ENCODE results near the gene PYROXD2.

DNA sequence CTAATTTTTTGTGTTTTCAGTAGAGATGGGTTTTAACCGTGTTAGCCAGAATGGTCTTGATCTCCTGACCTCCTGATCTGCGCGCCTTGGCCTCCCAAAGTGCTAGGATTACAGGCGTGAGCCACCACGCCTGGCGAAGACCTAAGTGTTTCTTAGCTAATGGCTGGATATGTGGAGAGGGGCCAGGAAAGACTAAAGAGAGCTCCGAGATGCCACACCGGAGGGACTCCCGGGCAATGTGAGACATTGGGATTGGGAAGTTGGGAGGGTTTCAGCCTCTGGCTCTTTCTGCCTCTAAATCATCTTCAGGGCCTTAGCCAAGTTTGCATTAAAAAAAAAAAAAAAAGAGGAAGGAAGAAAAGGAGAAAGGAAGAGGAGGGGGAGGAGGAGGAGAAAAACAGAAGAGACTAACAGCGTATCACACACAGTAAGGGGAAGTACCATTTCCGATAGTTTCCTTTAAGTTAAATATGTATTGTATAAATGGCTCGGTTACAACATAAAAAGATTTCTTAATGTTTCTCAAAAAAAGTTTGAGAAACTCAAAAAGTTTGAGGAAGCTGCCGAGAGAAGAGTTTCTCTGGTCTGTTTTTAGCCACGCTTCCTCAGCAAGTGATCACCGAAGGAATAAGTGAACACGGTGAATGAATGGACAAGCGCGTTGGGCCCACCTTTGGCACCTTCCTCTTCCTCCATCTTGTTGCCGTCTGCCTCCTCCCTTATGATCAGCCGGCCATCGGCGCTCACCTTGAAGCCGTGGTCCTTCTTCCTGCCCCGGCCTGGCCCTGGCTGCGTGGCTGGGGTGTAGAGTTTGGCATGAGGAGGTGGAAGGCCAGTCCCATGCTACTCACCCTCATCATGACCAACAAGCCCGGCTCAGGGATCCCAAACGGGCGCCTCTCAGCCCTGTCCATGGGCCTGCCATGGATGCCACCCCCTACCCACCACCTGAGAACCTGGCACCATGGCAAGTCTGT lies 31.2 kb upstream of the FRAT2 start:
- PRO-cap, 2 experiments: no peak in any of the 2 experiments

DNA sequence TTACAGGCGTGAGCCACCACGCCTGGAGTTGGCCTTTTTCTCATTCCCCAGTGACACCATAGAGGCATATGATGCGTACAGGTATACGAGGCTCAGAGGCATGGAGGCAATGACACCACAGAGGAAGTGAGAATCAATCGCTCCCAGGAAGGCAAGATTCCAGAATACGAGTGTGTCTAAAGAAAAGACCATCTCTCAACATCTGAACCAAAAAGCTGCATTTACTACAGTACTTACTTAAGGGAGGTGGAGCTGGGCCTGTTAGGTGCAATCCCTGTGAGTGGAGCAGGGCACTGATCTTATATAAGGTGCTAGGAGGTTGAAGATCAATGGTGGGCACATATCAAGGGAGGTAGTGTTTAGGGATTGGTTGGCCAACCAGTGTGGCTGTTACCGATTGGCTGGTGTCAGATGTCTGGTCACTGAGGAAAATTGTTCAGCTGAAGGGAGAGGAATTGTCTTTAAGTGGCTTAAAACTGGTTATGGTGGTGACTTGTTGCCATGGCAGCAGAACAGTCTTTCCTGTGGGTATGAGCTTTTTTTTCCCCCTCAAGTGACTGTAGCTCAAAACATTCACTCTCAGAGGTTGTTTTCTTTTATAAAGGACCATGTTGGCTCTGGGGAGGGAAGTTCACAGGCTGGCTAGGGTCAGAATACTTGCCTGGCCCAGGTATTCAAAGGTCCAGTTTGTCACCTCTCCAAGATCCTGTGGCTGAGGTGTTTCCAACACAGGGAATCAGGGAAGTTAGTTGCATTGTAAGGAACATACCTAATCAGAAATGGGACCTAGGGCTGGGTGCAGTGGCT lies 12.1 kb upstream of the PGAM1 start:
- PRO-cap, 2 experiments: no peak in any of the 2 experiments

- PRO-cap, 2 experiments: no peak in any of the 2 experiments
These were observed 297 bp downstream of the ZDHHC16 start for GRCh38 chr10:97446303-97446641.

DNA sequence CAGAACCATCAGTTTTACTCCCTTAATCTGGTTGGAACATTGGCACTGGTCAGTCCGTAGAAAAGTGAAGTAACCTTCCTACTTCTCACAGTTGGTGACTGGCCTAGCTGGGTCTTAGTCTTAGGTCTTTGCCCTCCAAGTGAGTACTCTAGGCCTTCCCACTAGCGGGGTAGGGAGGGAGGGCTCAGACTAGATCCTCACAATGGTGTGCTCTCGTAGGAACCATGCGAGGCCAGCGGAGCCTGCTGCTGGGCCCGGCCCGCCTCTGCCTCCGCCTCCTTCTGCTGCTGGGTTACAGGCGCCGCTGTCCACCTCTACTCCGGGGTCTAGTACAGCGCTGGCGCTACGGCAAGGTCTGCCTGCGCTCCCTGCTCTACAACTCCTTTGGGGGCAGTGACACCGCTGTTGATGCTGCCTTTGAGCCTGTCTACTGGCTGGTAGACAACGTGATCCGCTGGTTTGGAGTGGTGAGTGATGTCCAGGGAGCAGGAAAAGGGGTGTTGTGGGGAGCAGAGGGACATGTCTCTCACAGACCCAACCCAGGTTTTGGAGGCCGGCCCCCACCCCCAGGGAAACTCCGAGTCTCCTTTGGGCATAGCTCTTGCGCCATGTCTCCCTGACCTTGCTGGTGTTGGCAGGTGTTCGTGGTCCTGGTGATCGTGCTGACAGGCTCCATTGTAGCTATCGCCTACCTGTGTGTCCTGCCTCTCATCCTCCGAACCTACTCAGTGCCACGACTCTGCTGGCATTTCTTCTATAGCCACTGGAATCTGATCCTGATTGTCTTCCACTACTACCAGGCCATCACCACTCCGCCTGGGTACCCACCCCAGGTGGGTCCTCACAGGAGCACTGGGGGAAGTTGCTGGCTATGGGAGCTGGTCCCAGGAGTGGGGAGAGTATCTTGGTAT lies 5.7 kb downstream of the ZDHHC16 start:
- PRO-cap, 2 experiments: no peak in any of the 2 experiments

- PRO-cap, 2 experiments: no peak in any of the 2 experiments
These were observed 22.4 kb downstream of the AVPI1 start for GRCh38 chr10:97664558-97665203.

DNA sequence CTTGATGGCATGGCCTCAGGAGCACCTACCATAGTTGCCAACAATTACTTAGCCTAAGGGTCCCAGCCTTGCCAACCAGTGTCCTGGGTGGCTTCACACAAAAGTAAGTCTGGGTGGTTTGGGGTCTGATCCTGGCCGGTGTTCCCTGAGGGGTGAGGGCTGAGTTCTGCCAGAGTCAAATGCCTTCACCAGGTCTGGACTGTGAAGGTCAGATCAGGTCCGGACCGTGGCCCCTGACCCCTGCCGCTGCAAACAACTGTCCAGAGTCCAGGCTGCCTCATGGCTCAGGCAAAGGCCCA lies 6.3 kb upstream of the MARVELD1 start:
- PRO-cap, 2 experiments: no peak in any of the 2 experiments

DNA sequence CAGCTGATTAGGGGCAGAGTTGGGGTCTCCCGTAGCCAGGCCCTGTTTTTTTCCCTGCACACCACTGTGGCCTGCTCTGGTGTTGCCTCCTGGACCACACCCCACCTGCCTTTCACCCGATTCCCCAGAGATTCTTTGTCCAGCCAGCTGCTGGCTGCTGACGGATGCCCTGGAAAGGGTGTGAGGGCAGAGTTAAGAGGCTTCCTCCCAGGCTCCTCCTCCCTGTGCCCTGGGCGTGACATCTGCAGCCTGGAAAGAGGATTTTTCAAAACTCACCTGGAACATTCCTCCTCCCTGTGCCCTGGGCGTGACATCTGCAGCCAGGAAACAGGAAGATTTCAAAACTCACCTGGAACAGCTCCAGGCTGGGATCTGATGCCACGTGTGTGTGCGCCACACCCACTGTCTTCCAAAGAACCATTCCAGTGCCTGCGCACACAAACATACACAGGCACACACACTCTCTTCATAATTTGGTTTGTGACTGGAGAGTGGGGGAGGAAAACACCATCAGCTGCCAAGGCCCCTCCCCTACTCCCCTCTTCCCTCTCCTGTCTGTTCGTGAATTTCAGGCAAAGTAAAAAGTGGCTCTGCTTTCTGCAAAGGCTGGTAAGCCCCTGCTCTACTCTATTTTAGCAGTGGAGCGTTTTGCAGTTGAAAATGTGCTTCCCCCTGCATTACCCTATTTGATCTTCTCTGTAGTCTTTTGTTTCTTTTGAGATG lies 5.2 kb downstream of the MARVELD1 start:
- PRO-cap, 2 experiments: peak in 2 of 2 experiments; most common minus-strand start position 170 of the sequence (in 1)

DNA sequence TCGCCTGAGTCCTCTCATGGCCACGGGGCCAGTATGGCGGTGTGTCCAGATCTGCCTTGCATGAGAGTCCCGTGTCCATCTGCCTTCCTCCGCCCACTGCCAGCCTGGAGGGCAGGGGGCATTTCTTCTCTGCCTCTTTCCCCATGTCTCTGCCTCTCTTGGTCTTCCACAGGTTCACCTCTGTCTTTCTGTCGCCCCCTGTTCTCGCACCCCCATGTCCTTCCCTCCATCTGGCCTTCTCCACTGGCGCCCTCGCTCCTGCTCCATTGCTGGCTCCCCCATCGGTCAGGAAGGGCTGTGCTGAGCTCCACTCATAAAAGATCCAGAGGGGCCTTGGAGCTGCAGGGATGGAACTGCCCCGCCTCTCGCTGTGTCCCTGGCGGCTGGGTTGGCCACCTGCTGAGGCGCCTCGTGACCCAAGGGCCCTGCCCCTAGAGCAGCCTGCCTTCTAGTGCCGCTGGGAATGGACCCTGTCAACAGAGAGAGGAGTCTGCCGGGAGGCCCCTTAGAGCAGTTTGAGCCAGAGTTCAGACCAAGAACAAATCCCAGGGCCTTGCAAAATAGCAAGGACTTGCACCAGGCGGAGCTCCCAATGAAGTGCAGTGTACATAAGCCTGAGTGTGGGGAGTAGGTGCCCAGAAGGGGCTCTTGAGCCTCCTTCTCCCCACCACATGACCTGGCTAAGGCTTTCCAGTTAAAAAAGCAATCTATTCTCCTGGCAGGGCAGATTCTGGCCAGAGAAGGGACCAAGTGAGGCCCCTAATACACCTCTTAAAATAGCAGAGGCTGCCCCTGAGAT lies 42.0 kb downstream of the GOLGA7B start:
- PRO-cap, 2 experiments: no peak in any of the 2 experiments

- PRO-cap, 2 experiments: peak in 2 of 2 experiments; most common plus-strand start chr10:98134900 (in 2)
These were observed 438 bp downstream of the R3HCC1L start for GRCh38 chr10:98134722-98135467.

DNA sequence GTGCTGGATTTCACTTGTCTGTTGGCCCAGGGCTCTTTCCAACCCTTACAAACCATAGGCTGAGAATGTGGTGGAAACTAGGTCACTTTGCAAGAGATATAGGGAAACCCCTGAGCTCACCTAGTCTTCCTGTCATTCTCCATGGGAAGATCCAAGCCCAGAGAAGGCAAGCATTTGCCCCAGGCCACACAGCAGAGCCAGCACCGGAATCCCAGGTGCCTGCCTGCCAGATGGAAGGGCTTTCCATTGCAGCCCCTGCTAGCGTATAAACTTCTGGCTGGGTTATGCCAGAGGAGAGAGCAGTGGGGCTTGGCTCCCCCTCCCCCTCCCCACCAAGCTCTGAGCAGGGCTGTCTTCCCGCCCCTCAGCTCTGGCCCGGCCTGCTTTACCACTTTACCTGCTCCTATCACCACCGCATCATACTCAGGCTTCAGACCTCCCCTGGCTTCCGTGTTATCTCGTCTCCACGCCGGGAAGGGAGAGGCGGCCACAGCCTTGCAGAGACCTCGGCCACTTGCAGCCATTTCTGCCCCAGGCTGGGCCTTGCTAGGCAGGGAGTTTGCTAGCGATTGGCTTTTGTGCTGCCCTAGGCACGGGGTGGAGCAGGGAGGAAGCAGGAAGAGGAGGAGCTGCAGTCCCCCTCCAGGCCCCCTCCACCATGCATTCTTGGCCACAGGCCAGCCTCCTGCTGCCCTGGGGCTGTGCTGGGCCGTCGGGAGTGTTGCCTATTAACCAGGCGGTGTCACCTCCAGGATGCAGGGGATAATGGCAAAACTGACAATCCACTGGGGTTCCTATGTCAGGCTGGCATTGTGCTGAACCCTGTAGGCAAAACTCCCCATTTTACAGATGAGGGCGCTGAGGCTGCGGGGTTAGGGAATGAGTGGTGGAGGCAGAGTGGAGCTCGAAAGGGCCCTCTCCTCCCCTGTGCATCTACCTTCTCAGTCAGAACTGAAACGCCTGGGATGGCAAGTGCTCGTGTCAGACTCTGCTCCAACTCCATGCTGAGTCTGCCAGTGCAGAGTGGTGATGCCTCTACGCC lies at the start of gene PYROXD2:
Gene PYROXD2, minus strand, starts transcription at position 571 of the 1,042 bp plus-strand sequence.
- PRO-cap, 2 experiments: no peak in any of the 2 experiments

DNA sequence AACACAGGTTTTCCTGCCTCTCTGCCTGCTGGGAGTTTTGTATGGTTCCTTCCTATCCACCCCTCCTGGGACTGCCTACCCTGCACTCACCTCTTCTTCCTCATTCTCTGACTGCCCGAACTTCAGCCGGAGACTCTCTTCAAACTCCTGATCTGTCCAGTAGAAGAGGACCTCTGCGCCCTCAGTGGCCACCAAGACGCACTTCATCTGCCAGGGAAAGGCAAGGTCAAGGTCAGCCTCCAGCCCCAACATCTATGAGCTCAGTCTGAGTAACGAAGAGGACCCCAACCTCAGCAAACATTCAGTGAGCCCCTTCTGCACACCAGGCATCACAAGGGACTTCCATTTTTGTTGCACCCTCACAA lies 3.7 kb downstream of the HPS1 start:
- PRO-cap, 2 experiments: no peak in any of the 2 experiments

DNA sequence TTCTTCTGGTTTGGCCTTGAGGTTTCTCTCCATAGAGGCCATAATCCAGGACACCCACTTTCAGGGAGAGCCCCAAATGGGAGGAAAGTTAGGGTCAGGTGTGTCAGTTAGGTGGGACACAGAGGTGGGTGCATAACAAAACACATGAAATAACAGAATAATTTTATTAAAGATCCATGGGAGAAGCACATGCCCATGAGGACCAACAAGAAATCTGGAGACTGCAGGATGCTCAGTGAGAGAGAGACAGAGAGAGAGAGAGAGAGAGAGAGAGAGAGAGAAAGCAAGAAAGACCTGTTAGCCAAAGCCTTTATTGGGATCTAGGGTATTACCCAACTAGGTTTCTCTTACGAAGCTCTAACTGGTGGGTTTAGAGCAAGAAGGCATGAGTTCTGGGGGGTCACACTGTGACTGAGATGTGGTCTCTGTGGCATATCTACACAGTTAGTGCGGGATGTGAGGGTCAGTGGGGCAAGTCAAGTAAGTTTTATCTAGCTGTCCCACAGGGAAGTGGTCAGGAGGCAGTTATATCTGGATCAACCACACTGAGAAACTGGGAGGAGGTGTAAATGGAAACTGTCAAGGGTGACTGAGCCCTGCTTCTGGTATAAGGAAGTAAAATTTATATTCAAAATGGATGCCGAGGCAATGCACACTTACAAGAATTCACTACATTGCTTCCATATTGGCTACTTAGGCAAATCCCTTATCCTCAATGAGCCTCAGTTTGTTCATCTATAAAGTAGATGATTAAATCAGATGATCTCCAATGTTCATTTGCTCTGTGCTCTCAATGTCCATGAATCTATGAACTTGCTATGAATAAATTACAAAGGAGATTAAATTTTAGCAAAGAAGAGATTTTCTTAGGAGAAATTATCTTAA lies 331.5 kb upstream of the HPS1 start:
- PRO-cap, 2 experiments: no peak in any of the 2 experiments

DNA sequence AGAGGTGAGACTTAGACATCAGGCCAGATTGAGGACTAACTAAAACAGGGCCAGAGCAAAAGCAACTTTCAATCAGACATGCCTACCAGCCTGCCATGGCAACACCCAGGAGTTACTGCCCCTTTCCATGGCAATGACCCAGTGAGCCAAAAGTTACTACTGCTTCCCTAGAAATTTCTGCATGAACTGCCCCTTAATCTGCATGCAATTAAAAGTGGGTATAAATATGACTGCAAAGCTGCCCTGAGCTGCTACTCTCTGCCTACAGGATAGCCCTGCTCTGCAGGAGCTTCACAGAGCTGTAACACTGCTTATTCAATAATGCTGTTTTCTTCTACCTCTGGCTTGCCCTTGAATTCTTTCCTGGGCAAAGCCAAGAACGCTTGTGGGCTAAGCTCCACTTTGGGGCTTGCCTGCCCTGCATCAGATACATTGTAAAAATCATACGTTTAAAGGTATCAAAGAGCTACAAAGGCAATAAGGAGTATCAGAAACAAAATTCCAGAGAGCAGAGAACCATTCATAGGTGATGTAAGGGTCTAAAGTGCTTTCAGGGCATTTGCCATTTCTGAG lies 24.9 kb upstream of the CNNM1 start:
- PRO-cap, 2 experiments: no peak in any of the 2 experiments

GRCh38 chr10:99430778-99431750 lies 640 bp upstream of the GOT1 start:
- PRO-cap, 2 experiments: peak in 2 of 2 experiments; most common plus-strand start chr10:99430936 (in 2); most common minus-strand start chr10:99431420 (in 2)

DNA sequence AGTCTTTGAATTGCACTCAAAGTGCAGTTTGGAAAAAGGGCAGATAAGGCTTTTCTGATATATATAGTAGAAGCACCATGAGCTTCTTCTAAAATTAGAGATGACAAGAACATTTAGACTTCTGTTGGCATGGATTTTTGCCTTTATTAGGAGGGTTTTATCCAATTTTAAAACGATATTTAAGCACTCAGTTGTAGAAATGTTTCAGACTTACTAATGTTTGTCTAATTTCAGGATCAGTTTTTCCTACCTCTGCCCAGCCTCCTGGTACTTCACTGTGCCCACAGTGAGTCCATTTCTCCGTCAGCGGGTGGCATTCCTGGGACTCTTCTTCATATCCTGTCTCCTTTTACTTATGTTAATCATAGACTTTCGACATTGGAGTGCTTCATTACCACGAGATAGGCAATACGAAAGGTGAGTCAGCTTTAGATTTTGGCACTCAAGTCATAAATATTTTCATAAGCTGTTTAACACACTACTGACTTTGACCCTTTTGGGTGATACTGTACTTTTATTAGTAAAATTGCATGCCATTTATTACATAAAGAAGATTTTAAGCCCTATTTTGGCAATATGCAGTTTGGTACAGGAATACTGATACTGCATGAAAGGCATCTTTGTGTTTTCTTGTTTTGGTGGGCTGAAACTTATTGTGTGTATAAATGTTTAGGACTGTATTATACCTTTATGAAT lies 2.1 kb downstream of the ENTPD7 start:
- PRO-cap, 2 experiments: no peak in any of the 2 experiments

GRCh38 chr10:99776059-99776310 lies 6.5 kb upstream of the ABCC2 start:
- PRO-cap, 2 experiments: no peak in any of the 2 experiments

DNA sequence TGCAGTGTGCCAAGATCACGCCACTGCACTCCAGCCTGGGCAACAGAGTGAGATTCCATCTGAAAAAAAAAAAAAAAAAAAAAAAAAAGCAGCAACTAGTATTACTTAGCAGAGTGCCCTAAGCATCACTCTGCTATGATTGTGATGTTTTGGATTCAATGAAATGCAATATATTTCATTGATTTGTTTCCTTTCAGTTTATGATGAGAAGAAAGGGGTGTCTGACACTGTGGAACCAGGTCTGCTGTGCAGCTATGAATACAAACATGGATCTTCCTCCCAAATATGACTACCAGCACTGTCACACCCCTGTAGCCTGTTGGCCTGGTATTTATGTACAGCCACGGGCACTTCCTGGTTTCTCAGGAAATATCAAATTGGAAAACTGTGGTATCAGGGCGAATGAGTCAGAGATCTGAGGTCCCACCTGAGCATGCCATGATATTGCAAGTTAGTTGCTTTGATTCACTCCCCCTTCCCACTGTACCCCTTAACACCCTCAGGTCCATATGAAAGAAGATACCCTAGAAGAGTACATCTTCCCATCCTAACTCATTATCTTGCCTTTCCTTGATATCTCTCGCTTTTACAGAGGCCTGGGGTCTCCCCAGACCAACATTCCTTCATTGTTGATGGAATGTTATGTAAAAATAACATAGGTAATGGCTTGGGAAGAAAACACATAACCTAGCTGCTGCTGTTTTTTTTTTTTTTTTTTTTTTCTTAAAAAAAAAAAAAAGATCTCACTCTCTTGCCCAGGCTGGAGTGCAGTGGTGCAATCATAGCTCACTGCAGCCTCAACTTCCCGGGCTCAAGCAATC lies 87.7 kb downstream of the DNMBP start:
- PRO-cap, 2 experiments: no peak in any of the 2 experiments

DNA sequence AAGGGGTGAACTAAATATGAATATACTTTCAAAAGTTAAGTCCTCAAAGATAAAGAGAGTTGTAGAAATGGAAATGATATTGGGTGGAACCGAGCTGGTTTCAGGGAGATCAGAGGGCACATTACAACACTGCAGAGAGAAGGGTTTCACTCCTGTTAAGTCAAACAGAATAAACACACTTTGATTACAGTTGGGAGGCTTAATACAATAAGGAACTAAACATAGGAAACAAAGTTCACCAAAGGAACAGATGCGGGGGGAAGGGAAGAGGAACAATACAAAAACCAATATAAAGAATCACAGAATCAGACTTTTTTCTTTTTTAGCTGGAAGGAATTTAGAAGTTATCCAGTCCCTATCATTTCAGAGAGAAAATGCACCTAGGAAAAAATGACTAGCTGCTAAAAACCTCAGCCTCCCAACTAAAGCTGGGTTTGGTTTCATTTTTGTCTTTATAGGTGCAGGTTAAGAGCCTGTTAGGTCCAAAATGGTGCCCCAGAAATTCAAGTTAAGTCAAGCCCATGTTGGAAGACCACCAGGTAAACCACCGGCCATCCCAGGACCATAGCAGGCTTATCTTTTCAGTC lies 82.0 kb downstream of the DNMBP start:
- PRO-cap, 2 experiments: peak in 1 of 2 experiments; most common plus-strand start position 249 of the sequence (in 1); most common minus-strand start position 121 of the sequence (in 1)

DNA sequence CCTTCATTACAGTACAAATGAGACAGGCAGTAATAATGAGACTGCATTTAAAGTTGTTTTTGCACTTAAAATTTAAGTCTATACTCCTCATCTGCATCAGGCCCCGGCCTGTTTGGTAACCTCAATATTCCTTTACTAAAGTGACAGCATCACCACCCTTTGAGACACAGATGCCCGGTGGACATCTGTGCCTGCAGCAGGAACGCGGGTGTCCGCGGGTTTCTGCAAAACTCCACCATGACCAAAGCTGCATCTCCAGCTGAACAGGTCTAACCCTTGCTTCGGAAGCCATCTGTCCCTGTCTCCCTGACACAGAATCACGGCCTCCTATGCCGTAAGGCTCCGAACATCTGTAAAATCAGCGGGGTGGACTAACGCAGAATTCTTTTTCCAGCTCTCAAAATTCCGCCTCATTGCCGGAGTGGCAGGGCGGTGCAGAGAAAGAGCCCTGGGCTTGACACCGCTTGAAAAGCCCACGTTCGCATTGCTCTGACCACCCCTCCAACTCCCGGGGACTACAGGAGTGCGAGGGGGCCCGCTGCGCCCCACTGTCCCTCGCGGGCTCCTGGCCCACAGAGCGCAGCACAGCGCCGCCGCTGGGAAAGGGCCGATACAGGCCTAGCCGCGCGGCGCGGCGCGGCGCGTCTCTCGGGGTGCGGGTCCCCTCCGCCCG lies 515 bp downstream of the DNMBP start:
- PRO-cap, 2 experiments: peak in 1 of 2 experiments; most common plus-strand start position 615 of the sequence (in 1); most common minus-strand start position 574 of the sequence (in 1)

GRCh38 chr10:100019770-100020139 lies 10.0 kb upstream of the DNMBP start:
- PRO-cap, 2 experiments: no peak in any of the 2 experiments

Measured in Metastatic Liver Carcinoma in the Adrenal Gland (tissue), 2 donors.